Epidermal melanocyte (primary cell): ENCODE data around the genes TRIM51, OR5I1, OR5M3, SLC43A3 and RTN4RL2.

DNA sequence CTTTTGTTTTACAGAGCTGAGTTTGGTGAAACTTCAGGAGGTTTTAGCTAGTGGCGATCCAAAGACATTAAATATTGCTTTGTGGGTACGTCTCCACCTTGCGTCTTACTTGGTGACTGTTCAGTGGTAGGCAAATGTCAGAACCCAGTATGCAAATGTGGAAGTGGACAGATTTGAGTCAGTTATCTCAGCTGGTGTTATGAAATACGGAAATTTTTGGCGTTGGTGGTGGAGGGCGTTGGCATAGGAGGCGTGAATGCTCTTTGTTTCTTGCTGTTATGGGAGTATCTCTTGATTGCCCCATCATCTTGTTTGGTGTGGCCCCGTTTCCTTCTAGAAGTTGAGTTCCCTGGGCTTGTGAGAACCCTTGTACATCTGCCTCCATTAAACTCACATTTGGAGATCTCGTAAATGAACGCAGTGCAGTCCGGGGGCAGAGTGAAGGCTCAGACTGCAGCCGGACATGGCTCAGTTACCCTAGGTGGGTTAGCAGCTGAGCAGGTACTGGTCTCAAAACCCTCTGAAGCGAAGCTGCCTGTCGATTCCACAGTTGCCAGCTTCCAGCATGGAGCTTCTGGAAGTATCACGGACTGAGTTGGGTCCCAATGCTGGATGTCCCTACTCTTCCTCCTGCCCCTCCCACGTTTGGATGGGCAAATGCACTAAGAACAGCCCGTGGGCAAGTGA, 39.9 kb downstream of the PTPRJ start:
- RRBS: no CpG with 5 or more reads among the region's 17 CpGs

DNA sequence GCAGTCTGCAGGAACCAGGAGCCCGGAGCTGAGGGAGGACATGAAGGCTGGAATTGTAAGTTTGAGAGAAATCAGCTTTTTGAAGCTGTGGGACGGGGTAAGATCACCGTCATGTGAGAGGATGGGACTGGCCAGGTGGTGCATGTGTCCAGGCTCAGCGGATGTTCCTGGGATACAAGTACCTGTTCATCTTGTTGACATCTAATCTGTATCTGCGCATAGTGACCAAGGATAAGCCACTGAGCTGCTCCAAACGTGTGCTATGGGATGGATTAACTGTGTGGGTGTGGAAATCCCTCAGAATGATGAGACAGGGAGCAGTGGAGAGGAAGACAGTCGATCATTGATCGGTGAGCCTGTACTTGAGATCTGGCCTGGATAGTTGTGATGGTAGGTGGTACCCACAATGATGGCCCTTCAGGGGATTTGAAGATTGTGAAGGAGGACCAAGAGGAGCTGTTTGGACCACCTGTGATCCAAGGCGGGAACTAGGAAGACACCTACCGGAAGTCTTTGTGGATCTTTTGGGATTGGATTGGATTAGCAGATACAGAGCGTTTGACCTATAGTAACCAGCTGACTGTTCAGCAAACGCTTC, 53.1 kb downstream of the PTPRJ start:
- RRBS: no CpG with 5 or more reads among the region's 12 CpGs

GRCh38 chr11:50169768-50170375, 187.5 kb upstream of the OR4C12 start:
- RRBS: no CpG with 5 or more reads among the region's 24 CpGs

DNA sequence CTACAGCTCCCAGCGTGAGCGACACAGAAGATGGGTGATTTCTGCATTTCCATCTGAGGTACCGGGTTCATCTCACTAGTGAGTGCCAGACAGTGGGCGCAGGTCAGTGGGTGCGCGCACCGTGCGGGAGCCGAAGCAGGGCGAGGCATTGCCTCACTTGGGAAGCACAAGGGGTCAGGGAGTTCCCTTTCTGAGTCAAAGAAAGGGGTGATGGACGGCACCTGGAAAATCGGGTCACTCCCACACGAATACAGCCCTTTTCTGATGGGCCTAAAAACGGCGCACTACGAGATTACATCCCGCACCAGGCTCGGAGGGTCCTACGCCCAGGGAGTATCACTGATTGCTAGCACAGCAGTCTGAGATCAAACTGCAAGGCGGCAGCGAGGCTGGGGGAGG, 92.2 kb downstream of the OR4A15 start:
- RRBS: no CpG with 5 or more reads among the region's 21 CpGs

GRCh38 chr11:55883100-55883526, at the start of gene TRIM51:
Gene TRIM51, plus strand, starts transcription at chr11:55883297.
- RRBS: no CpG with 5 or more reads among the region's 2 CpGs

DNA sequence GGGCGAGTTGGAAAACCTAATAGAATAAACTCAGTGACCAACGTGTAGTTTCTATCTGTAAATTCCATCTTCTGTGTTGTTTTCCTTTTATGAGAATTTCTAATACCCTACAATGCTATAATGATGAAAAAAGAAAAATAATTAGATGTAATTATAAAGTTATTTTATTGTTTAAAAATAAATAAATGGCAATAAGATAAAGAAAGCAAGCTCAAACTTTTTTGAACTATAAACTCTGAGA, at the start of gene OR5I1:
Gene OR5I1 (minus strand): TSS at position 68 of the 241 bp plus-strand sequence.
- RRBS: no CpG with 5 or more reads among the region's 2 CpGs

DNA sequence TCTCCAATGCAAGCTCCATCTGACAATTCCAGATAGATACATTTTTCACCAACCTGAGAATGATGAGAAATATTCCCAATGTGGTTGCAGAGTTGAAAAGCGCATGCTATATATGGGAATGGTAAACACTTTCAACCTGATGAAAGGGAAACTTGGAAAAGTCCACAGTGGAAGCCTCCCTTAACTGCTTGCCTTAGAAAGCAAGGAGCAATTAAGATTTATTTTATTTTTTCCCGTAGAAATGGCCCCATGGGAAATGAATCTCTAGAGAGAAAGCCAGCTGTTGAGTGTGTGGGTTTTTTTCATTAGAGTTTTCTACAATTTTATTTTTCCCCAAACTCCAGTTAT, at the start of gene OR5M3:
Gene OR5M3 (minus strand): TSS at position 185 of the 348 bp plus-strand sequence.
- RRBS: no CpG with 5 or more reads among the region's 2 CpGs

DNA sequence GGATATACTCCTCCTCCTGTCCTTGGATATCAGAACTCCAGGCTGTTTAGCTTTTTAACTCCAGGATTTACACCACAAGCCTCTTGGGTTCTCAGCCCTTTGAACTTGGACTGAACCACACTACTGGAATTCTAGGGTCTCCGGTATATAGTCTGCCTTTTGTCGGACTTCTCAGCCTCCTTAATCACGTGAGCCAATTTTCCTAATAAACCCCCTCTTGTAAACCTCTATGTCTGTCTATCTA, 22.7 kb downstream of the OR9G1 start:
- RRBS: no CpG with 5 or more reads among the region's 3 CpGs

DNA sequence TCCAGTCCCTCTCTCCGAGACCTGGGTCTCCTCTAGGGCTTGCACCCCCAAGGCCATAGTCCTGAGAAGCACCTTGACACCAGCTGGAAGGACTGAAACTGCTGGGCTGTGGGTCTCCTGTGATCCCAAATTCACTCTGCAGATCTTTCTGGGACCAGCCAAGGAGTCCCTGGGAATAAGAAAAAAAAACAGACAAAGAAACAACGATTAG, 14.5 kb downstream of the TNKS1BP1 start:
- RRBS: no CpG with 5 or more reads among the region's 2 CpGs

DNA sequence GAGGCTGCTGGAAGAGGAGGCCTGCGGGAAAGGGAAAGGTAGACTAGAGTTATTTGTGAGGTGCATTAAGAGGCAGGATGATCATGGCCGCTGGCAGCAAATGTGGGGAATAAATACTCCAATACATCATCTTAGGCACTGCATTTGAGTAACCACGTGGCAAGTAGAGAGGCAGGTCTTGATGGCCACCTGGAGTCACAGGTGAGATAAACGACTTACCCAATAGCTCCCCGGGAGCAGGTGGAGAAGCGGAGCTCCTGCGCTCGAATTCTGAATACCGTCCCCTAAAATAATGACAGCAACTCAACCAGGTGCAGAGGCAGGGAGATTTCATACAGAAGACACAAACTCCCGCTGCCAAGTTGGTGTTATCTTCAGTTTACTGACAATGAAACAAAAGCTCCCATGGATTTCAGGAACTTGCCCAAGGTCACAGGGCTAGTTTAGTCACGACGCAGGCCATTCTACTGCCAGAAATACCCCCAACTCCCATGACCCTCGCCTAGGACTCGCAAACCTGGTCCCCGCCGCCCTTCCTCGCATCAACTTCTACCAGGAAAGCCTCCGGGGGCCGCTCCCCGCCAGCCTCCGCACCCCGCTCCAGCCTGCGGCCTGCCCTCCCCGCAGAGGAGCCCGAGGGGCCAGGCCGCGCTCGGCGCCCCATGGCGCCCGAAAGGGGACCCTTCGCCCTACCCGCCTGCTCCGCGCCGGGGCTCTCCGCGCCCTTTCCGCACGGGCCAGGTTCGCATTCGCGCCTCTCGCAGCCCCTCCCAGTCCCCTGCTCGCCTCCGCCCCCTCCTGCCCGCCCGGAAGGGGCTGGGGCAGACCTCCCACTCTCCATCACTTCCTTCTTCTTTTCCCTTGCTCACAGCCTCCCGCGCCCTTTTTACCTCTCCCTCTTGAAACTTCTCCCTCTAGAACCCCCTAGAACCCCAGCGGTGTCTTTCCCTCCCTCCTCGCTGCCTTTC, at the start of gene SLC43A3:
Gene SLC43A3 (minus strand): TSS at position 753 of the 968 bp plus-strand sequence.
- RRBS: 5% methylated on average over 9 of the region's 52 CpGs

GRCh38 chr11:57438342-57439313, 11.7 kb upstream of the SLC43A3 start:
- RRBS: no CpG with 5 or more reads among the region's 13 CpGs

DNA sequence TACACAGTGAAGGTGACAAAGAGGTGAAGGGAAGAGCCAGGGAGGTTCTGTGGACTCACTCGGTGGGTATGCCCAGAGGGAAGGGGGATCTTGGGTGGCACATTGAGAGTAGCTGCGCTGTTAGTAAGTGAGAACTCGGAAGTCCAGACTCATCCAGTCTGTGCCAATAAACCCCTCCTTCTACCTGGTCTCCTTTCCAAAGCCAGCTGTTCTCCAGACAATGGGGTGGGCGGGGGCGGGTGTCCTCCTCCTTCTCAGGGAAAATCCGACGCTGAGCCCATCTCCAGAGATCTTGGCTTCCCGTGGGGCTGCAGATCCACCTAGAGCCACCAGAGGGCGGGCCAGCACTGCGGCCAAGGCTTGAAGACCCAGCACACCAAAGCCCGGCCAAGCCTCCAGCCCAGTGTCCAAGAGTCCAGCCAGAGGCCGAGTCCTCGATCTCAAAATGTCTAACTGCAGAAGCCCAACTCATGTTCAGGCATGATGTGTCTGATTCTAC, 3.1 kb upstream of the RTN4RL2 start:
- RRBS: no CpG with 5 or more reads among the region's 13 CpGs

- RRBS: 3% methylated on average over 7 of the region's 68 CpGs
These were observed at the start of gene RTN4RL2 for GRCh38 chr11:57460233-57460878. Gene RTN4RL2, plus strand, starts transcription at chr11:57460528.

DNA sequence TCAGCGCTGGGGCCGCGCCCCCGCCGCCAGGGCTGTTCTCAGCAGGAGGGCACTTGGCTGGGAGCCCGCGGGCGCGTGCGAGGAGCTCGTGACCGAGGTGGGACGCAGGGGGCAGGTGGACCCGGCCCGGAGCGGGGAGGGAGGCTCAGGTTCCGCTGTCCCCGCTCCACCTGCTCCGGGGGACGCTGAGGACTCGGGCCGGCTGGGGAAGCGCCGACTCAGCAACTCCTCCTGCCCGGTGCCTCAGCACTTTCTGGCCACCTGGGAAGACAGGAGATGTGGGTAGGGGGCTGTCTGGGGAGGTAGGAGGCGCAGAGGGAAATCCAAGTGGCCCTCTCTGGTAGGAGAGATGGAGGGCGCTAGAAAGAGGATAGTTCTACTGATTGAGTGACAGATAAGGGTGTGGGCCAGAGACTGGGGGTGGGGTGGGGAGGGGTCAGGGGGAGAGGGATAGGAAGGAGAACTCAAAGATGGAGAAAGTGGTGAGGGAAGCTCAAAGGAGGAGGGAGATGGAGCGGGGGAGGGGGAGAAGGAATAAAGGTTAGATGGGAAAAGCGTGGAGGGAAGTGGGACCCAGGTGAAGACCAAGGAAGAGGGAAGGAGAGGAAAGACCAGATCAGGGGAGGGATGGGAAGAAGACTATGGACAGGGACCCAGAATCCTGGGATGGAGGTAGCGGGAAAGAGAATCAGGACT, 839 bp downstream of the RTN4RL2 start:
- RRBS: 11% methylated on average over 8 of the region's 30 CpGs

DNA sequence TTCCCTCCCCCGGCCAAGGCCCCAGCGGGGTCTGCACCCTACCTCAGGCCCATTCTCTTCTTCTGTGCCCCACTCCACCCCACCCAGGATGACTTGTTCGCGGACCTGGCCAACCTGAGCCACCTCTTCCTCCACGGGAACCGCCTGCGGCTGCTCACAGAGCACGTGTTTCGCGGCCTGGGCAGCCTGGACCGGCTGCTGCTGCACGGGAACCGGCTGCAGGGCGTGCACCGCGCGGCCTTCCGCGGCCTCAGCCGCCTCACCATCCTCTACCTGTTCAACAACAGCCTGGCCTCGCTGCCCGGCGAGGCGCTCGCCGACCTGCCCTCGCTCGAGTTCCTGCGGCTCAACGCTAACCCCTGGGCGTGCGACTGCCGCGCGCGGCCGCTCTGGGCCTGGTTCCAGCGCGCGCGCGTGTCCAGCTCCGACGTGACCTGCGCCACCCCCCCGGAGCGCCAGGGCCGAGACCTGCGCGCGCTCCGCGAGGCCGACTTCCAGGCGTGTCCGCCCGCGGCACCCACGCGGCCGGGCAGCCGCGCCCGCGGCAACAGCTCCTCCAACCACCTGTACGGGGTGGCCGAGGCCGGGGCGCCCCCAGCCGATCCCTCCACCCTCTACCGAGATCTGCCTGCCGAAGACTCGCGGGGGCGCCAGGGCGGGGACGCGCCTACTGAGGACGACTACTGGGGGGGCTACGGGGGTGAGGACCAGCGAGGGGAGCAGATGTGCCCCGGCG, 15.9 kb downstream of the RTN4RL2 start:
- RRBS: 7% methylated on average over 31 of the region's 83 CpGs

- RRBS: 11% methylated on average over 8 of the region's 22 CpGs
These were observed 16.6 kb downstream of the RTN4RL2 start for GRCh38 chr11:57476811-57477383.

DNA sequence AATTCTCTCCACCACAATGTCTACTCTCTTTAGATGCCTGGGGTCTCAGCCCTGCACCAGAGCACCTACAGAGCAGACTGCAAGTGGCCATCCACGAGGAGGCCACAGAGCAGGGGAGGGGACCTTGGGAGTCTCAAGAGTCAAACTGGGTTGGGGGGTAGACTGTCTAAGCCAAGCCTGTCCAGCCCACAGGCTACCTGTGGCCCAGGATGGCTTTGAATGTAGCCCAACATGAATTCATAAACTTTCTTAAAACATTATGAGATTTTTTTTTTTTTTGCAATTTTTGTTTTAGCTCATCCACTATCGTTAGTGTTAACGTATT, 333 bp downstream of the SMTNL1 start:
- RRBS: no CpG with 5 or more reads among the region's 3 CpGs

GRCh38 chr11:57547622-57548386, 10.4 kb downstream of the SMTNL1 start:
- RRBS: no CpG with 5 or more reads among the region's 12 CpGs